Placental epithelial cell (primary cell): Measurements from ENCODE around the gene ATP7B.

DNA sequence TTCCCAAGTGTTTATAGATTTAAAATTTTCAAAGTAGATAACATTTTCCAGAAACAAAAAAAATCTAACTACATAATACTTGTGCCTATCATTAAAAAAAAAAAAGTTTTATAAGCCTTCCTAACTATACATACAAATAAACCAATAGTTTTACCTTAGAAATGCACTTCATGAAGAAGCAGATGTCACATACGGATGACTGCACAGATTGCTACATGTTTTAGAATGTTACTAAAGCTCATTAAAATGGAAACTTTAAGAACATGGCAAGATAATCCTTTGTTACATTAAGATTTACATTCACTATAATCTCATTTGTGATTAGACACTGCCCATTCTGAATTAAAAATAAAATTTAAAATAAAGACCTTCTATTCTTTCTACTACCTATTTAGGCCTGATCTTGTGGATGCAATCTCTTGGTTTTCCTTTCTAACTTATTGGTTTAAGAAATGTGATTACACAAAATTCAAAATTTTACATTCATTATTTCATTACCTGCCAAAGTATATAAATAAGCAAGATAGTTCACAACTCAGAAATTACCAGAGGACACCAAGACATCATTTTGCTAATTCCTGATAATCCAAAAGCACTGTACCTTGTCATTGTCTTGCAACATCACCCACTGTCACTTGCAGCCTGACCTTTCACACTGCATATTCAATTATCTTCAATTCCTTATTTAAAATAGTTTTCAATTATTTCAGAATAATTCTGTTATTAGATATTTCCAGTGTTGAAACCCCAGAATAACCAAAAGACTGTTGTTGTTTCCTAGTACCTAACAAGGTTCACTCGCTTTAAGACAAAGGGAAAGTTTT lies 14.4 kb downstream of the INTS6 start:
- CAGE, long polyA plus RNA = no peak

- CAGE, long polyA plus RNA = no peak
These were observed 836 bp downstream of the INTS6 start for GRCh38 chr13:51451982-51452417.

- CAGE, long polyA plus RNA = no peak
These were observed 24.3 kb upstream of the INTS6 start for GRCh38 chr13:51477009-51477663.

DNA sequence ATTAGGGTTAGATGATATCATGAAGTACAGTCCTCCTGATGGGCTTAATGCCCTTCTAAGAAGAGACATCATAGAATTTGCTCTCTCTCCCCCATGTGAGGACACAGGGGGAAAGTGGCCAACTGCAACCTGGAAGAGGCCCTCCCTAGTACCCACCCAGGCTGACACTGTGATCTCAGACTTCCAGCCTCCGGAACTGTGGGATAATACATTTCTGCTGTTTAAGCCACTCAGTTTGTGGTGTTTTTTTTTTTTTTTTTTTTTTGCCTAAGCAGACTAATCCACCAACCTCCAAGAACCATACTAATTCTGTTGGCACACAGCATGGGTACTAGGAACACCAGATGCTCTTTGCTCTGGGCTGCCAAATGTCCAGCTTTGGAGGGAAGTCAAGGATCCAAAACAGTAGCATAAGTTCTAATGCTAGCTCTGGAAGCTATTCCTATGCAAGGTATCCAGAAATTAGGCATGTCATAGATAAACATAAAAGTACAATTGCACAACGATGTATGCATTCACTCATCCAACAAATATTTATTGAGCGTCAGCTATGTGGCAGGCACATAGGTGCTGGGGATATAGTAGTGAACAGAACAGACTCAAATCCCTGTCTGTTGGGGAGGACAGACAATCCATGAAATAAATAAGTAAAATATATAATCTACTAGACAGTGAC lies 64.5 kb upstream of the WDFY2 start:
- CAGE, long polyA plus RNA = no peak

GRCh38 chr13:51576902-51577200 lies 7.4 kb upstream of the WDFY2 start:
- CAGE, long polyA plus RNA = no peak

GRCh38 chr13:51800352-51800956 lies 3.5 kb downstream of the DHRS12 start:
- CAGE, long polyA plus RNA = no peak

GRCh38 chr13:51999024-51999513 lies 12.2 kb downstream of the ATP7B start:
- CAGE, long polyA plus RNA = no peak

- CAGE, long polyA plus RNA = no peak
These were observed 4.9 kb downstream of the ATP7B start for GRCh38 chr13:52006472-52006683.

- CAGE, long polyA plus RNA = no peak
These were observed at the start of gene ATP7B for GRCh38 chr13:52010940-52012283. Gene ATP7B (minus strand): TSS chr13:52011450.

- CAGE, long polyA plus RNA = no peak
These were observed 14.6 kb downstream of the NEK3 start for GRCh38 chr13:52144637-52145286.

- CAGE, long polyA plus RNA = no peak
These were observed 494 bp upstream of the SUGT1 start for GRCh38 chr13:52652170-52652513.

DNA sequence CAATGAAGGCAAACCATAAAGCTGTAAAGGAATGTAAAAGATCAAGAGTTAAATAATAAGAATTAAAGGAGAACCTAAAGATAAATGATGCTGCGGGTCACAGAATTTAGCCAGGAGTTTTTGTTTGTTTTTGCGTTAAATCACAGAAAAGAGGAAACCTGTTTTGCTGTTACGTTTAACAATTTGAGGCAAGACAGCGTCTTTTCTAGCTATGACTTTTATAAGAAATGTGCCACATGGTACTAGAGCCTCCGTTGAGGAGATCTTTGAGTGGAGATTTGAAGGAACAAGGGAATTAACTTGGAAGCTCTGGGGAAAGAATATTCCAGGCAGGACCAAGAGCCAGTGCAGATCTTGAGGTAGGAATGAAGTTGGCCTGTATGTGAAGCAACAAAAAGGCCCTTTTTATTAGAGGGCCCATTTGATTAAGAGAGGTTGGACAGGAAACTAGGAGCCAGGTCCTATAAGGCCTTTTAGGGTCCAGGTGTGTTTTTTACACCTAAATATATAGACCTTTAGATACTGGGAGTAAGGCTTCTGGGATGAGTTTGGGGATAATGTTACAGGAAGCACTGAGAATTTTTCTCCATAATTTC lies 1.2 kb downstream of the SUGT1 start:
- CAGE, long polyA plus RNA = no peak

DNA sequence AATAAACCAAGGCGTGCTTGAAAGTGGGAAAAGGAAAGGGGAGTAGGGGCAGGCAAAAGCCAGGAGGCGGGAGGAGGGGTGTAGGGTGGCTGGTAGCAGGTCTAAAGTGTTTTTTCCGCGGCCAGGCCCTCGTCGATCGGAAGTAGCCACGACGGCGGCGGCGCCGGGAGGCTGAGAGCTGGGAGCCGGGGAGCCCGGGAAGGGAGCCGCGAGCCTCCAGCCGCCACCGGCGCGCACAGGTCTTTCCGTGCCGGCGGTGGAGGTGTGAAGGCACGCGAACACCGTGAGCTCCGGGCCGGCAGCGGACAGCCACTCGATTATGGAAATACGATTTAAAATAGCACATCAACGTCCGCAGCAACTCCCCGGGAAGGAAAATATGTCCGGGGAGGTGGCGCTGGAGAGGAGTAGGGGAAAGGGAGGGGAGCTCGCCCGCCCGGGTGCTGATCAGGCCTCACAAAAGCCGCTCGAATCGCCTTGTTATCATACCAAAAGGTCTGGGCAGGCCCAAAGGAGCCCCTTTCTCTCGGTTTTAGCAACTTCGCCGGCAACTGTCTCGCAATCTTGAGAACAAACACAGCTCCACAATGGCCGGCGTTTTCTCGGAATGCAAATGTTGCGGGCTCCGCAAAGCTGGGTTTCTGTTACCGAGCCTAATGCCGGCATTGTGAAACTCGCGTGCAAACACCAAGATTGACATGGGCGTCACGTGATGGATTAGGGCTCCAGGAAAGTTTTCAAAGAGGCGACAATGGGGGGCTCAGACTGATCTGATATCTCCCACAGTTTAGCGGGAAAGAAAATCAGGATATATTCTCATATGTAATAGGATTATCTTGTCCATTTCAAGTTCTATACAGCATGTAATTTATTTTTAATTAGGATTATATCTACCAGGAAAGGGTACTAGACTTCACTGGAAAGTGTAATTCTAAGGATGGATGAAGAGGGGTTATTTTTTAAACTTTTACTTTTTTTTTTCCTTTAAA lies 3.0 kb upstream of the PCDH8 start:
- CAGE, long polyA plus RNA = no peak

GRCh38 chr13:53044953-53045260 lies 16.3 kb downstream of the OLFM4 start:
- CAGE, long polyA plus RNA = no peak

DNA sequence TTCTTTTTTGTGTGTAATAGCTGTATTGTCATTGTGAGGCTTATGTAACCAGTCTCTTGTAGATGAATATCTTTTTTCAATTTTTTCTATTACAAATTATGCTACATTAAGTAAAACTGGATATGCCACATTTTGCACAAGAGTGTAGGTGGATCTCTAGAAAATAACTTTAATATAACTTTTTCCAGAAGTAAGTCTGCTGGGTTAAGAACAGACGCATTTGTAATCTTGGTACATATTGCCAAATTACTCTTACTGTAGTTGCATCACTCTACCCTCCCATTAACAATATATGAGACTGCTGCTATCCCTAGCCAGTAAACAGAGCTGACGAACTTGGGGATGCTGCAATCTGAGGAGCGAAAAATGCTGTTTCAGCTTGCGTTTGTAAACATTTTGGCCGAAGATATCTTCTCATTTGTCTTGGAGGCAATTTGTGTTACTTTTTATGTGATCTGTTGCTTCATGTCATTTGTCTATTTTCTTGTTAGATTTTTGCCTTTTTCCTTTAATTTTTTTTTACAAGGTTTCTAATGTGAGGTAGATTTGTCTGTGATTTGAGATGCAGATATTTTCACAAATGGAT lies 1482.7 kb downstream of the OLFM4 start:
- CAGE, long polyA plus RNA = no peak

DNA sequence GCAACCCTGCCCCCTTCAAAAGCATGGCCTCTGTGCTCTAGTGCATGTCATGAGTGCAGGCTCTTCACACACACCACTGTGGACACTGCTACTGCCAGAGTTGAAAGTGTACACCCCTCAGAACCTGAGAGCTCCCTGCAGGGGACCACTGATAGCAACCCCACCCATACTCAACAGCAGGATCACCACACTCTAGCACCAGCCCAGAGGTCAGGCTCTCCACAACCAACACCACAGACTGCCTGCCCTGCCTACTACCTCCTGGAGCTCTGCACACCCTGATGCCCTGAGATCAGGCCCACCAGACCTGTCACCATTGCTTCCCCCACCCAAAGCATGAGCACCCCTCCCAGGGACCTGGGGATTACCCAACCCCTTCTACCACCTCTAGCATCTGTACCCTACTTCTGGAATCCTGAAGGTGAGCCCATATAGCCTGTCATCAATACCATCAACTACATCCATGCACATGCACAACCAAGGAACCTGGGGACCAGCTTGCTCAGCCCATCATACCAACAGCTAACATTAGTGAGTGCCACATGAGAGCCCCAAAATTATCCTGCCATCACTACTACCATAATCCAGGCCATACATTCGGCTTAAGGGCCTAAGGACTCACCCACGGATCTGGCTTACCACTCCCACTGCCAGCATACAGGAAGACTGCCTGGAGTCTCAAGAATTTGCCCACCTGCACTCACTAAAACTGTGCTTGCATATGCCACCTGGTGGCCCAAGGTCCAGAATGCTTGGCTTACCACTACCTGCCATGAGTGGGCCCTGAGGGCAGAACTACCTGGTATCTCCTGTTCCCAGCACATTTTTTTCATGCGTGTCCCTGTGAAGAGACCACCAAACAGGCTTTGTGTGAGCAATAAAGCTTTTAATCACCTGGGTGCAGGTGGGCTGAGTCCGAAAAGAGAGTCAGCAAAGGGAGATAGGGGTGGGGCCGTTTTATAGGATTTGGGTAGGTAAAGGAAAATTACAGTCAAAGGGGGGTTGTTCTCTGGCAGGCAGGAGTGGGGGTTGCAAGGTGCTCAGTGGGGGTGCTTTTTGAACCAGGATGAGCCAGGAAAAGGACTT lies 1563.0 kb upstream of the PRR20A start:
- CAGE, long polyA plus RNA = no peak

- CAGE, long polyA plus RNA = no peak
These were observed 1480.1 kb upstream of the PRR20A start for GRCh38 chr13:55660680-55661052.

DNA sequence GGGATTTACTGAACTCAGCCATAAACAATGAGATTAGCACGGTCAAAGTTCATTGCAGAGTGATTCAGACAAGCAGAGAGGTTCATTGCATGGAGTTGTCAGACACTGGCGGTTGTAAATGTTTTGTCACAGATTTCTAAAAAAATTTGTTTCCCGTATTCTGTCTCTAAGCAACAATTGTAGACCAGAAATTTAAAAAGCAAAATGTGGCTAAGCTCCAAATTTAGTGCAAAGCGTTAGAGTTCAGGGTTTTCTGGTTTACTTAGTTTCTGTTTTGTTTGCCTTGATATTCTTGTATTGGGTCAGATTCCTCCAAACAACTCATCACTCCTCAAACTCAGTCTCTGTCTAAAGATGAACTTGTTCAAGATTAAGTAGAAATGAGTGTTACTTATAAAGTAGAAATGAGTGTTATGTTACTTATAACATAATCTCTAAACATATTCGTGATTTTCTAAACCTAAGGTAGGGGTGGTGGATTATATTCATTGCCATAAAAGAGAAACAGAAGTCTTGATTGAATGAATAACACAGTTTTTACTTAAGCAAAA lies 94.4 kb upstream of the PRR20A start:
- CAGE, long polyA plus RNA = no peak

GRCh38 chr13:57634197-57635201 lies 3.0 kb downstream of the PCDH17 start:
- CAGE, long polyA plus RNA = no peak

- CAGE, long polyA plus RNA = no peak
These were observed 826.6 kb downstream of the DIAPH3 start for GRCh38 chr13:59336959-59337668.